ENCODE measurements around the gene CCDC154.

GRCh38 chr16:854202-855158 is 53.9 kb upstream of the GNG13 start:
- PRO-cap, 3 experiments, result no peak in any of the 3 experiments
- RAMPAGE, long total RNA, 4 experiments, result no peak in any of the 4 experiments
- RRBS, result 96% methylated on average over 6 of the region's 40 CpGs

GRCh38 chr16:865657-866327 is 65.3 kb upstream of the GNG13 start:
- PRO-cap, 3 experiments, result no peak in any of the 3 experiments
- RAMPAGE, long total RNA, 4 experiments, result no peak in any of the 4 experiments
- RRBS, result no CpG with 5 or more reads among the region's 10 CpGs

DNA sequence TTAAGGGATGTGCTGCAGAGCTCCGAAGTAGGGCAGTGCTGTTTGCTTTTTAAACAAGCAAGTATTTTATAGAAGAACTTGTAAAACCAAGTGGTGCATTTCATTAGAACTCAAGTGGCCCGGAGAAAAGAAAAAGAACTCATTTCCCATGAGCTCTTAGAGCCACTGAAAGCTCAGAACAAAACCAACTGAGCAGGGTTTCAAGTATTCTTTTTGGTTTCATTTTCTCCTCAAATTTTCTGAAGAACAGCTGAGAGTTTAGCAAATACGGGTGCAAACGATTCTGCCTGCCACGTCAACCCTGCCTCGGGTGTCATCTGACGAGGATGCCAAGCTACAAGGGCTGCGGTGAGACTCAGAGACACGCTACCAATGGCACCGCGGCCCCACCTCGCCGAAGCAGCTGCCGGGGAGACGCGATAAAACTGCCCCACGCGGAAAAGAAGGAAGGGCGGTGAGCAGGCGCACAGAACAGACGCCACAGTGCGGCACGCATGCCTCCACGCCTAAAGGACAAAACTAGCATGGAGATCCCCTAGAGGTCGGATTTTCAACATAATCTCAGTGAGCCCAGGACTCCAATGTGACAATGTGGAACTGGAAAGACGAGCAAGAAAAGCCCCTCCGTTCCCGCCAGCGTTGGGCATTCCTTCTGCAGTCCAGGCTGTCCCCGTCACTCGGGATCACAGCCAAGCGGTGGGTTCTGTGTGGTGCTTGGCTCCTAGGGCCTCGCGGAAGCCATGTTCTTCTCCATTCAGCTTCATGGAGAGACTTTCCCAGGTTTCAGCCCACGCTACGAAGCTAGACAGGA is 6.1 kb downstream of the LMF1 start:
- PRO-cap, 3 experiments, result no peak in any of the 3 experiments
- RAMPAGE, long total RNA, 4 experiments, result no peak in any of the 4 experiments
- RRBS, result no CpG with 5 or more reads among the region's 36 CpGs

GRCh38 chr16:969881-970376 is 855 bp downstream of the LMF1 start:
- PRO-cap, 3 experiments, result peak in 1 of 3 experiments; most common plus-strand start chr16:970326 (in 1); most common minus-strand start chr16:970144 (in 1)
- RAMPAGE, long total RNA, 4 experiments, result no peak in any of the 4 experiments
- RRBS, result 59% methylated on average over 3 of the region's 31 CpGs

DNA sequence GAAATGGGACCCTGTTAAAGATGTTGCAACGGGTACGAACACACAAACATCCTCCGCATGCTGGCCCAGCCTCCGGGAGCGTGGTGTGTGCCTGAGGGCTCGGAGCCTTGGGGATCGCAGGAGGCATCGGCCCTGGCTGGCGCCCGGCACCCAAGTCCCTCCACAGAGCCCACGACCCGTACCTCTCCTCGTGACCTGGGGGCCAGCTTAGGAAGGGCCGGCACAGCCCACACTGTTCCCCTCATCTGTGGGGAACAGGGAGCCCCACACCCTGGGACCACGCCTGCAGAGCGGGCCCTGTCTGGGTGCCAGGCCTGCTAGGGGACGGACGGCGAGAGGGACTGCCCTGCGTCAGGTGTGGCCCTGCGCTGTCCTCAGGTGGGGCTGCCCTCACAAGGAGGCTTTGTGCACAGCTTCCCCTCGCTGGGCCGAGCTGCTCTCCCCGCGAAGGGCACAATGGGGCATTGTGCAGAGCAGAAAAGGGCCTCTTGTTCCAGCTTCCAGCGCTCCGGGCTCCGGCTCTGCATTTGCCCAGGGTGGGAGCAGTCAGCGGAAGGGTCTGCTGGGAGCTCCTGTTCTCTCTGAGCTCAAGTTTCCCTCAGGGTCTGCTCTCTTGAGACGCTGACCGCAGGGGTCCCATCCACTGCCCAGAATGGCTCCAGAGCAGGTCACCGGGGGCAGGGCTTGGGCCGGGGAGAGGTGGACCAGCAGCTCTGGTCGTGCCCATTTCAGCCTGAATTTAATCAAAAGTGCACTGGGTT is 1.7 kb upstream of the LMF1 start:
- PRO-cap, 3 experiments, result no peak in any of the 3 experiments
- RAMPAGE, long total RNA, 4 experiments, result no peak in any of the 4 experiments
- RRBS, result 39% methylated on average over 13 of the region's 34 CpGs

- PRO-cap, 3 experiments, result no peak in any of the 3 experiments
- RAMPAGE, long total RNA, 4 experiments, result no peak in any of the 4 experiments
- RRBS, result 14% methylated on average over 30 of the region's 48 CpGs
Observed at GRCh38 chr16:980332-980725, 1.2 kb upstream of the SOX8 start.

DNA sequence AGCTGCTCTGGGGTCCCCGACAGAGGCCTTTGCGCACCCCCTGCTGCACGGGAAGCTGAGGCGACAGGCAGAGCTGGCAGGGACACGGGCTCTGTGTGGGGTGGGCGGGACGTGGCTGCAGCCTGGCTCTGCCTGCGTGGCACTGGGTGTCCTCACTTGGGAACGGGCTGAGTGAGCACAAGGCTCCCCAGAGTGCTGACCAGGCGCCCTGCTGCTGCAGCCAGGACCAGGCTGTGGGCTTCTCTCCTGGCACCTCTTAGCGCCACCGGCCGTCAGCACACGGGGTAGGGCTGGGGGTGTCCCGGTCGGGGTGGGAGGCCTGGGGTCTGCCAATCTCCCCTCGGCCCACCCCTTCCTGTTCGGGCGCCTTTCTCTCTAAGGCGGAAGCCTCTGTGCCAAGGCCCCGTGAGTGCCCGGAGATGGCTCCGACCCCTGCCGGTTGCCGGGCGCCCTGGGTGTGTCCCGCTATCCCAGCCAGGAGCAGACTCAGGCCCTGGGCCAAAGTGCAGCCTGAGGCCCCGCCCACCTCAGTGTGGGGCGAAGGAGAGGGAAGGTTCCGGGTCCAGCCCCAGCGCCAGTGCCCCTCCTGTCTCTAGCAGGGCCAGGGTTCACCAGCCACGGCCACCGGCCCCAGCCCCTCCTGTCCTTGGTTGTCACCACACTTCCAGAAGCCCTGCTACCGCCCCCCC is 6.4 kb downstream of the C1QTNF8 start:
- PRO-cap, 3 experiments, result peak in 2 of 3 experiments; most common plus-strand start position 155 of the sequence (in 2); most common minus-strand start position 487 of the sequence (in 1)
- RAMPAGE, long total RNA, 4 experiments, result no peak in any of the 4 experiments
- RRBS, result 8% methylated on average over 12 of the region's 34 CpGs

DNA sequence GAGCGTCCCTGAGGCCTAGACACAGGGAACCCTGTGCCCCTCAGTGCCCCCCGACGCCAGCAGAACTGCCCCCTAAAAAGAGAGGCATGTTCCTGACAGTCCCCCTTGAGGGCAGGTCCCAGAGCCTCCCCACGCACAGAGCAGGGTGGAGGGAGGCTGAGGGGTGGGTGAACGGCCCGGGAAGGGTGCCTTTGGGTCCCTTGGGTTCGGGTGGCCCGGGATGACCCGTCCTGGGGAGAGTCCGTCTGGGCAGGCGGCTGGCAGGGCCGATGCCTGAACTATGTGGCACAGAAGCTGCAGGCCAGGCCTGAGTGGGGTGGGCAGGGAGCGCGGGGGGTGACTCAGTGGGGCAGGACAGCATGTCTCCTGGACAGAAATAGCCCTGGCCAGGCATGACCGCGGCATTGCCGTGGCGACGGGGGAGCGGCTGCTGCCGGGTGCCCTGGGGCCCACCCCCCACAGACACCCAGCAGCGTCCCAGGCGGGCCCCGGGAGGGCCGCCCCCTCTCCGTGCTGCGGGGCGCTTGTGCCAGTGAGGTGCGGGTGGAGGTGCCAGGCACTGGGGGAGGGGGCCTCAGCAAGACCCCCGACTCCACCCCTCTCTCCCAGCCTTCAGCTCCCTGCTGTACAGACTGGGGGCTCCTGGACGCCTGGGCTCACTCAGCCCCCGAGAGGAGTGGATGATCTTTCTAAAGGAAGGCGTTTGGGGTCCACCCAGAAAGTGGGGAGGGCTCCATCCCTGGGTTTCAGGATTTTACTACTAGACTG is 1.8 kb upstream of the C1QTNF8 start:
- PRO-cap, 3 experiments, result peak in 2 of 3 experiments; most common plus-strand start position 404 of the sequence (in 2); most common minus-strand start position 282 of the sequence (in 2)
- RAMPAGE, long total RNA, 4 experiments, result no peak in any of the 4 experiments
- RRBS, result 62% methylated on average over 4 of the region's 33 CpGs

GRCh38 chr16:1144981-1145824 is 7.7 kb upstream of the CACNA1H start:
- PRO-cap, 3 experiments, result peak in 1 of 3 experiments; most common plus-strand start chr16:1145566 (in 1)
- RAMPAGE, long total RNA, 4 experiments, result no peak in any of the 4 experiments
- RRBS, result 15% methylated on average over 18 of the region's 41 CpGs

GRCh38 chr16:1156247-1157189 is 3.6 kb downstream of the CACNA1H start:
- PRO-cap, 3 experiments, result peak in 1 of 3 experiments; most common plus-strand start chr16:1157016 (in 1)
- RAMPAGE, long total RNA, 4 experiments, result no peak in any of the 4 experiments
- RRBS, result 74% methylated on average over 12 of the region's 44 CpGs

- PRO-cap, 3 experiments, result no peak in any of the 3 experiments
- RAMPAGE, long total RNA, 4 experiments, result no peak in any of the 4 experiments
- RRBS, result 50% methylated on average over 1 of the region's 25 CpGs
Observed at GRCh38 chr16:1224105-1225077, 677 bp downstream of the TPSG1 start.

GRCh38 chr16:1300562-1301261 is 8.7 kb upstream of the UBE2I start:
- PRO-cap, 3 experiments, result no peak in any of the 3 experiments
- RAMPAGE, long total RNA, 4 experiments, result no peak in any of the 4 experiments
- RRBS, result under 1% methylated on average over 13 of the region's 36 CpGs

GRCh38 chr16:1310815-1311382 is 1.5 kb downstream of the UBE2I start:
- PRO-cap, 3 experiments, result peak in 2 of 3 experiments; most common minus-strand start chr16:1311130 (in 2)
- RAMPAGE, long total RNA, 4 experiments, result no peak in any of the 4 experiments
- RRBS, result 4% methylated on average over 6 of the region's 20 CpGs

DNA sequence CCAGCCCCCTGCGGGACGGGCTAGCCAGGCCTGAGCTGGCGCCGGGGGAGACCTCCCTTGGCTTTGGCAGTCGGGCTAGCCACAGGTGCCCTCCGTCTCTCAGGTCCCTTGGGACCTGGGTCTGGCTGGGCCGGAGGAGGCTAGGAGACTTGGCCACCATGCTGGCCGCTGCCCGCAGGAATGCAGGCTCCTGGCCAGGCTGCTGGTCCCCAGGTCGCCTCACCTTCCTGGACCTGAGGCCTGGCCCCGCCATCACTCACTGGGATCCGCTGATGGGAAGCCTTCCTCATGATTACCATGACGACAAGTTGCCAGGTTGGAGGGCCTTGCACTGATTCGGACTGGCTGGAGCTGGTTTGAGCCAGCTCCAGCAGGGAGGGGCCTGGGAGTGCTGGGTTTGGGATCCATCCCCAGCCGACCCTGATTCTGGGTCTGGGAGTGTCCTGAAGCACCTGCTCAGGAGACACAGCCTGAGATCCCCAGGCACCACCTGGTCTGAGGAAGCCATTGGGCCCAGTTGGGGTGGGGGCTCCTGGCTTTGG is 6.0 kb upstream of the BAIAP3 start:
- PRO-cap, 3 experiments, result peak in 1 of 3 experiments; most common plus-strand start position 423 of the sequence (in 1)
- RAMPAGE, long total RNA, 4 experiments, result no peak in any of the 4 experiments
- RRBS, result 70% methylated on average over 3 of the region's 15 CpGs

DNA sequence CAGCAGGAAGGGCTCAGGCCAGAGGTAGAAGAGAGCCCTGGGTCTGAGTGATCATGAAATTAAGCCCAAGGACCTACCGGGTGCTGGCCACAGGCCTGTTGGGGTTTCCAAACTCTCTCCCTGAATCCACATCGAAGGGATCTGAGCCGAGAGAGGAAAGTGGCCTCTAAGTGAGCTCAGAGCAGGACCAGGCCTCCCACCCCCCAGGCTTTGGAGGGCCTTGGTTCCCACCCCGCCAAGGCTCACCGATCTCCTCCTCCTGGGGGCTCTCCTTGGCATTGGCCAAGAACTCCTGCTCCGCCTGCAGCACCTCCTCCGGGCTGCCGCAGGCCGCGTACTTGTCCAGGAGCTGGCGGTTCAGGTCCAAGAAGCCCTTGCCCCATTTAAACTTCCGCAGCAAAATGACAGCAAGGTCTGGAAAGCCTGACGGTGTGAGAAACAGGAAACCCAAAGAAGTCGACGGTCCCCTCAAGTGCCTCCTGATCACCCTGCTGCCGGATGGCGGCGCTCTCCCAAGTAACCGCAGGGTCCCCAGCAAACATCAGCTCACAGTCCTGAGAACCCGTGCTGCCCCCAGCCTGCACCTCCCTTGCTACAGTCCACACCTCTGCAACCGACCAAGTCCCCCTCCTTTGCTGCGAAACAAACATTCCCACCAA is 1.7 kb downstream of the TSR3 start:
- PRO-cap, 3 experiments, result no peak in any of the 3 experiments
- RAMPAGE, long total RNA, 4 experiments, result start-site peak on the minus strand in 1 of 4 experiments, centred at positions 116 to 299 of the sequence, 14 to 21 reads per replicate
- RRBS, result no CpG with 5 or more reads among the region's 22 CpGs

DNA sequence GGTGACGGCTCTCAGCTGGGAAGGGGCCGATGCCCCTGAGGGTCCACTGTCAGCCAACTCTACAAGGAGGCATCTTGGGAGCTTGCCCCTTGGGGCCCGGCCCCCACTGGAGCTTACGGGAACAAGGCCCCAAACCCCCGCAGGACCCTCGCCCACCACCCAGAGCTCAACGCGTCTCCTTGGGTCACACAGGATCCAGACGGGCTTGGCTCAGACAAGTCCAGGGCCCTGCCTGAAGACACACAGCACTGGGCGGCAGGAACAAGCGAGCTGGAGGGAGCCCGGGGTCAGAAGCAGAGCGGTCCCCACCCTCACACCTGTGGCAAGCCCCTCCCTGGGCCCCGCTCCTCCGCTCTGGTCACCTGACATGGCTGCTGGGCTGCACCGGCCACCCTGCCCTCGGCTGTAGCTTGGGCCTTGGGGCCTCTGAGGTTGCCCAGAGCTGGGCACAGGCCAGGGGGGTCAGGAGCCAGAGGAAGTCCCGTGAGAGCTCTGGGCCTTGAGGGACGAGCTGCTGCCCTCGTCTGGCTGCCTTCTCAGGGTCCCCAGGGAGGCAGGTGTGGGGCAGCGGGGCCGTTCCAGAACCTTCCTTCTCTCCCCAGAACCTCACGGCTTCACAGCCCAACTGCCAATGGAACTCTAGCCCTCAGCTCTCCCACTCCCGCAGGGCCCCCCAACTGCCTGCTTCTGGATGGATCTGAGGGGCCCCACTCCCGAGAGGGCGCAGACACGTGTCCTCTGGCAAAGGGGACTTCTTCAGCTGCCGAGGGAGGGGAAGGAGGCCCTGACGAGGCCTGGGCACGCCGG is at the start of gene CCDC154:
Gene CCDC154, minus strand, starts transcription at position 603 of the 807 bp plus-strand sequence.
- PRO-cap, 3 experiments, result no peak in any of the 3 experiments
- RAMPAGE, long total RNA, 4 experiments, result no peak in any of the 4 experiments
- RRBS, result 63% methylated on average over 4 of the region's 31 CpGs

DNA sequence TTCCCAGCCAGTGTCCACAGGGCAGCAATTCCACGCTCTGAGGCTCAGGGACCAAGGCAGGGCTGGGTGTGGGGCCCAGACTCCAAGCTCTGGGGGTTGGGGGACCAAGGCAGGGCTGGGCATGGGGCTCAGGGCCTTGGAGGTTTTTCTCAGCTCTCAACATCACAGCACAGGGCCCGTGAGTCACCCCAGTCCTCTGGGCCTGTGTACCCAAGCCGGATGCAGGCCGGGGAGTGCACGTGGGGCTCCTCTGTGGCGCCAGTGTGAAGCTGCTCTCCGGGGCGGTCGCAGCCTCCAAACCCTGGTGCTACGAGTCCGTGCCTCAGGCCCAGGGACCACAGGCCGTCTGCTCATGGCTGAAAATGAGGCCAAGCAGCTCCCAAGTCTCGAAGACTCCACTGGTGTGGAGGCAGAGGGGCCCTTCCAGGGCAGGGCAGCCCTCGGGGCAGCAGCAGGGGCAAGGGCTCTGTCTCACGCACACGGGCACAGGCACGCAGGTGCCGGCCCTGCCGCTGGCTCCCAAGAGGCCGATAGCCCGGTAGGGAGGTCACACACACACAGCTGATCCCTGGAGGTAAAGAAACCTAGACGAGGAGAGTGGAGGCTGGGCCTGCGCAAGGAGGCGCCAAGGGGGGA is 1.6 kb upstream of the CCDC154 start:
- PRO-cap, 3 experiments, result no peak in any of the 3 experiments
- RAMPAGE, long total RNA, 4 experiments, result no peak in any of the 4 experiments
- RRBS, result 84% methylated on average over 4 of the region's 24 CpGs

- PRO-cap, 3 experiments, result peak in 2 of 3 experiments; most common plus-strand start chr16:1469881 (in 2); most common minus-strand start chr16:1469790 (in 2)
- RAMPAGE, long total RNA, 4 experiments, result no peak in any of the 4 experiments
- RRBS, result no CpG with 5 or more reads among the region's 29 CpGs
Observed at GRCh38 chr16:1469525-1470399, 5.1 kb downstream of the CLCN7 start.

GRCh38 chr16:1509776-1510497 is 16.8 kb downstream of the TELO2 start:
- PRO-cap, 3 experiments, result peak in 2 of 3 experiments; most common plus-strand start chr16:1510120 (in 1); most common minus-strand start chr16:1509875 (in 2)
- RAMPAGE, long total RNA, 4 experiments, result no peak in any of the 4 experiments
- RRBS, result 66% methylated on average over 6 of the region's 34 CpGs

GRCh38 chr16:1677684-1678073 is 400 bp upstream of the JPT2 start:
- PRO-cap, 3 experiments, result no peak in any of the 3 experiments
- RAMPAGE, long total RNA, 4 experiments, result no peak in any of the 4 experiments
- RRBS, result 2% methylated on average over 7 of the region's 23 CpGs